Non-pigmented ciliary epithelial cell (primary cell): Measurements from ENCODE around the gene ATOSA.

DNA sequence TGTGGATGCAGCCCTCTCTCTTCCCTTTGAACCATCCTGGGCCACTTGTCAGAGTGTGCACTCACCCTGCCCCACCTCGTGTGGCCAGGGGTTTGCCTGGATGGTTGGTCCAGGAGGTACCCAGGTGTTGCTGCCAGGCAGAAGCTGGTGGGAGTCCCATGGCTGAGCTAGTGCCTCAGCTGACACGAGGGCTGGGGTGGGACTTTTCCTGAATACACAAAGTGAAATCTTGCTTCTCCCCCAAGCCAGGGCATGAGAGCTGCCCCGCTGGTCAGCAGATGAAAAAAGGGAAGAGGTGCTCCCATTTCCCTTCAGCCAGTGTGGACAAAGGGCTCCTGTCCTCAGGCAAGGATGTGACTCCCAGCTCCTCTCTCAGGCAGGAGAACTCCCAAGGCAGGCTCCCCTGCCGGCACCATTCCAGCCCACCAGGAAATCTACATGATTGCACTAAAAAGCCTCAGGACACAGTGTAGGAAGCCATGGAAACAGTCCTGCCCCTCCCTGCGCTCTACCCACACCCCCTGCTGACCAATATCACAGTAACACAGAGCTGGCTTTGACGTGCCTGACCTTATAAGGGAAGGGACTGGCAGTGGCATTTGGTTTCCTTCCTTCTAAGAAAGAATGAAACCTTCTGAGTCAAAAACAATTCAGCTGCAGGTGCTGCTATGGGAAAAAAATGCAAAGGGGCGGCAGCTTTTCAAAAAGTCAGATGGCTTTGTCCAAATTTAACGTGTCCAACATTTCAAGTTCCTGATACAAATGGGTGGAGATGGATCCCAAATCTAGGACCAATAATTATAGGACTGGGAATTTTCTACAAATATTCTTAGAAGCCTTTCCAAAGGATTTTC is 33.9 kb downstream of the MYO5C start:
- RRBS, result no CpG with 5 or more reads among the region's 8 CpGs

- RRBS, result no CpG with 5 or more reads among the region's 17 CpGs
These were observed 9.7 kb downstream of the MYO5C start for GRCh38 chr15:52286045-52286244.

GRCh38 chr15:52287104-52287533 is 8.5 kb downstream of the MYO5C start:
- RRBS, result no CpG with 5 or more reads among the region's 7 CpGs

DNA sequence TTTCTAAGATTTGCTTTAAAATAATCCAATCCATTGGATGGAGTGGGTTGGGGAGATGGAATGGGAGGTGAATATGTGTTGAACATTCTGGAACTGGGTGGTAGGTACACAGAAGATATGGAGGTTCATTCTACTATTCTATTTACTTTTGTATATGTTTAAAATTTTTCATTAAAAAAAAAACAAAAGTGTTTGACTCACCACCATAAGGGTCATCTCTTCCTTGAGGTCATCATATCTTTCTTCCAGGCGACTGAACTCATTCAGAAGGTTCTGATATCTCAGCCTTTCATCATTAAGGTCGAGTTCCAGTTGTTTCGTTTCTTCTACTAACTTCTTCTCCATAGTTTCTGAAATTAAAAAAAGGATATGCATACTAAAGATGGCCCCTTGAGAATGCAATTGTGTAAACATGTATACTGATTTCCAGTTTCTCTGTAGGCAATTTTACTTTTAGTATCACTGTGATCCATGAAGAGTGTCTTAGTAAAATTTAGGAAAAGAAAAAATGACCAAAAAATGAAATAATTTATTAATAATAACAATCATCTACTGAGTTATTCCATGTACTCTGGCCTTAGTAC is 68.8 kb upstream of the MYO5C start:
- RRBS, result no CpG with 5 or more reads among the region's 3 CpGs

- RRBS, result no CpG with 5 or more reads among the region's 4 CpGs
These were observed 41.6 kb downstream of the ATOSA start for GRCh38 chr15:52637336-52638144.

GRCh38 chr15:52642565-52643332 is 36.4 kb downstream of the ATOSA start:
- RRBS, result no CpG with 5 or more reads among the region's 5 CpGs

- RRBS, result 1% methylated on average over 19 of the region's 51 CpGs
These were observed 600 bp downstream of the ATOSA start for GRCh38 chr15:52678499-52679077.

GRCh38 chr15:52679078-52679582 is at the start of gene ATOSA:
Gene ATOSA, minus strand, starts transcription at chr15:52679388.
- RRBS, result 3% methylated on average over 24 of the region's 52 CpGs

GRCh38 chr15:52680656-52681313 is 1.6 kb upstream of the ATOSA start:
- RRBS, result no CpG with 5 or more reads among the region's 3 CpGs

DNA sequence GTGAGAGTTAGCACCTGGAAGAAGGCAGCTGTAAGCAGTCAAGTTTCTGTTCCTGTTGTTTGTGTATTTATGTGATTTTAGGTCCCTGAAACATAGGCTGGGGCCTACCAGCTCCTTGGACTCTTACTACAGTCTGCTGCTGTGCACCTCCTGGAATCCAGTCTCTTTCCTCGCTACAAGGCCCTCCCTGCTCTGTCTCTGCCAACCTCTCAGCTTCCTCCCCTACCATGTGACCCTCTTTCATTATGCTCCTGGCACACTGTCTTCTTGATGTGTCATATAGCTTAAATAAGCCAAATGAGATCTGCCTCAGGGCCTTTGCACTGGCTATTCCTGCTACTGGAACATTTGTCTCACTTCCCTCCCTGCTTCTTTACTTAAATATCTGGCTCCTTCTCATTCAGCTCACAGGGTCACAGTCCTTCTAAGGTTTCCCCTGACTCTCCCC is 31.1 kb upstream of the ATOSA start:
- RRBS, result no CpG with 5 or more reads among the region's 1 CpG

GRCh38 chr15:52752884-52753339 is 37.2 kb downstream of the ONECUT1 start:
- RRBS, result no CpG with 5 or more reads among the region's 6 CpGs

DNA sequence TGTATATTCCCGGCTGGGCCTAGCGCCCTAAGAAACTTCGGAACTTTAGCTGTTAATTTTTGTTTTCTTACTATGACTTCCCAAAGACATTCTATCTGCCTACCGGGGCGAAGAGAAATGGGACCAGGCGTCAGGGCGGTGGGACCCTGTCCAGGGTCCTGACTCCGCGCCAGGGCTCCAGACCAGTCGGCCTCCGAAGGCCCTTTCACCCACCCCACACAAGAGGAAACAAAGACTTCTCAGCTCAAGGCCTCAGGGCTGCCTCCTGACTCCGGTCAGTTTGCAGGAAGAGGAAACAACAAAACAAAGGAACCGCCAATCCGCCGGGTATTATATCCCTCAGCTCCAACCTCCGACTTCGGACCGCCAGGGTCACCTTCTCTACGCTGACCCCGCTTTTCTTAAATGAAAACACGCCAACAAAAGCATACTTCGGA is 6.8 kb downstream of the ONECUT1 start:
- RRBS, result 13% methylated on average over 5 of the region's 22 CpGs

DNA sequence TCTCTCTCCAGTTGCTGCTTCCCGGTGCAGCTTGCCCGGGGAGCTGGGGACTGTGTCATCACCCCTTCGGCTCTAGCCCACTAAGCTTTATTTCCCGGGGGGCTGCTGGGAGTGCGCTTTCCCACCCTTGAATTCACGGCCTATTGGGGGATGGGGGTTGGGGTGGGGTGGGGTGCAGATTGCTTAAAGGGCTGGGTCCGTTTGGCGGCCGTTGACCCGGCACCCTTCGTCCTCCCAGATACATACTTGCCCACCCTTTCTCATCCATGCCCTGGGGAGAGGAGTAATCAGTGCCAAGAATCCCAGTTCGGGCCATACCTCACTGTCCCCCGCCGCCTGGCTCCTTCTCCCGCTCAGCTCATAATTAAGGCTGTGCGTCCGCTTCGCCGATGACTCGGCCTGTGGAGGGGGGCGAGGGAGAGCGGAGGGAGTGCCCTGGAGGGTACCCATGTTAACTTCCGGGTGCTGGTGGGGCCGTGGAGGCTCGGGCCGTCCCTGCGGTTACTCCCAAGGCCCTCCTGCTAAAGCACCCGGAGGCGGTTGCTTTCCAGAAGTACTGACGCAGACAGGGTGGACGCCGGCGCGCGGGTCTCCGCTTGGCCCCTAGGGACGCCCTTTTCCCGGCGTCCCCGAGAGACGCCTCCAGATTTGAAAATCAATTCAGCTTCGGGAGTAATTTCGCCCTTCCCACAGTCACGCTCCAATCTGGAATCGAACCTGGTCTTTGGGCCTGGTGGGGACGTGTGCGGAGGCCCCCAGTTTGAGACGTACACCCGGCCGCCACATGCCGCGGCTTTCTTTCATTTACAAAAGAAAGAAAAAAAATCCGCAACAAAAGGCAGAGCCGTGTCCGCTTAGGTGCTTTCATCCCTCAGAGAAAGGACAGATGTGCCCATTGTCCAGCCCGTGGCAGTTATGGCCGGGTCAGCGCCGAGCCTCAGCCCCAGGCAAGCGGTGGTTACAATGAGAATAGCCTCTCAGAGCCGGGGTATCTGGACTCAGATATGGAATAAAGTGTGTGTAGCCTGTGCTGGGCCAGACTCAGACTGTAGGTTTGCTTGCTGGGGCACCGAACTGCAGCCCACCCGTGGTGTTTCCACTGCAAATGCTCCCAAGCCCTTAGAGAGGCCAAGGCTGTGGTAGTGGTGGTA is 950 bp upstream of the ONECUT1 start:
- RRBS, result 5% methylated on average over 22 of the region's 63 CpGs

DNA sequence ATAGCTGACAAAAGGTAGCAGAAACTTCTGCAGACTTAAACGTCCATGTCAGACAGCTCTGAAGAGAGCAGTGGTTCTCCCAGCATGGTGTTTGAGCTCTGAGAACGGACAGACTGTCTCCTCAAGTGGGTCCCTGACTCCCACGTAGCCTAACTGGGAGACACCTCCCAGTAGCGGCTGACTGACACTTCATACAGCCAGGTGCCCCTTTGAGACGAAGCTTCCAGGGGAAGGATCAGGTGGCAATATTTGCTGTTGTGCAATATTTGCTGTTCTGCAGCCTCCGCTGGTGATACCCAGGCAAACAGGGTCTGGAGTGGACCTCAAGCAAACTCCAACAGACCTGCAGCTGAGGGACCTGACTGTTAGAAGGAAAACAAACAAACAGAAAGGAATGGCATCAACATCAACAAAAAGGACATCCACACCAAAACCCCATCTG is 34.4 kb upstream of the ONECUT1 start:
- RRBS, result no CpG with 5 or more reads among the region's 6 CpGs

GRCh38 chr15:53115036-53115429 is 324.9 kb upstream of the ONECUT1 start:
- RRBS, result no CpG with 5 or more reads among the region's 4 CpGs

GRCh38 chr15:55221002-55221727 is 24.4 kb upstream of the RSL24D1 start:
- RRBS, result no CpG with 5 or more reads among the region's 6 CpGs

- RRBS, result no CpG with 5 or more reads among the region's 6 CpGs
These were observed 38.6 kb downstream of the RAB27A start for GRCh38 chr15:55250936-55251560.

DNA sequence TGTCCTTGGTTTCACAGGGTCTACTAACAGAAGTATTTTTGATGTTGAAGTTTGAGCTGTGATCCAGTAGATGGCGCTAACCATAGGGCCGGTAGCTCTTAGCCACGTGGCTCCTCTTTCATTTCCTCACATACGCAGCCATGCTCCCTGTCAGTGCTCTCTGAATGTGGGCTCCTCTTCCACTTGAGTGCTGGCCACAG is 18.4 kb upstream of the DNAAF4 start:
- RRBS, result no CpG with 5 or more reads among the region's 4 CpGs

GRCh38 chr15:56043193-56043824 is 49.9 kb upstream of the NEDD4 start:
- RRBS, result no CpG with 5 or more reads among the region's 5 CpGs

DNA sequence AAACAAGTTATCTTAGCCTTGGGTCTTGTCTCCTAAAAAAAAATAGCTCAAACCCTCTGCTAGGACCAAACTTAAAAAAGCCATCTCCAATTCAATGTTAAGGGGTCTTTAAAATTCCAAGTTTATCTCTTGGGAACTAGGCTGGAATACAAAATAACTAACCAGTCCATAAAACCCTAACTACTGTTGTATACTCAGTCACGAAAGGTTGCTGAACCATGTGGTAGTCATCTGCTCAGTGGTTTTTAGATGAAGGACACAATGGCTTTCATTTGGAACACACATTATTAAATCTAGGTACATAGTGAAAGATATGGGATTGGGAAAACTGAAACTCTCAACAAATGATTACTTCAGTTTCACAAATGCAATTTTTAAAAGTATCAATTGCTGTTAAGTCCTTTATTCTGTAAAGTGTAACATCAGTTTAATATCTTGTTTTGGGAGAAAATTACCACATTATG is 13.6 kb downstream of the RFX7 start:
- RRBS, result no CpG with 5 or more reads among the region's 1 CpG